Non-pigmented ciliary epithelial cell (primary cell): ENCODE measurements around a stretch of chr3.

- RRBS, result no CpG with 5 or more reads among the region's 4 CpGs
Observed at GRCh38 chr3:185253014-185253503, 790 bp downstream of the EHHADH start.

DNA sequence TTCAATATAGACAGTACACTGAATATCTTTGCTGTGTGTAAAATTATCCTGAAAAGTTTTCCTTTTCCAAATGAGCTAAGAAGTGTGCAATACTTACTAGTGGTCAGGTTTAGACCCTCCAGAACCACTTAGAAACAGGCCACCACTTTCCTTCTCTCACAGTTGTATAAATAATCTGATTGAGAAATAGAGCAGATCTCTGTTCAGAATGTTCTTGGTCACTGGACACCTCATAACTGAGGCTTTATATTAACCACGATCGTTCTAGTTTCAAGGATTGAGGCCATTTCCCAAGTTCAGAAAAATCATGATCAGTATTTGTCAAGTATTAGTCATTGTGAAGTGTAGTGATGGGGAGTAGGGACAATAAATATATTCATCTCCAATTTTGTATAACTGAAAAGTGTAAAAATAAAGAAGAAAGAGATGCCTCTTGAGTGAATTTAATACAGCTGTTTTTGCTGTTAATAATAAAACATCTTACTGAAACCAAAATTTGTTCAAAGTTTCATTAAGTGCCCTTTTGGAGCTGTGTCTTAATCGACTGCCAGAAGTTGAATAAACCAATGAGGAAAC lies 959 bp upstream of the MAP3K13 start:
- RRBS, result no CpG with 5 or more reads among the region's 3 CpGs

GRCh38 chr3:185387893-185388697 lies 25.2 kb downstream of the MAP3K13 start:
- RRBS, result no CpG with 5 or more reads among the region's 8 CpGs

- RRBS, result no CpG with 5 or more reads among the region's 2 CpGs
Observed at GRCh38 chr3:185405974-185406323, 43.0 kb downstream of the MAP3K13 start.

GRCh38 chr3:185634149-185634880 lies 48.2 kb downstream of the SENP2 start:
- RRBS, result no CpG with 5 or more reads among the region's 13 CpGs

DNA sequence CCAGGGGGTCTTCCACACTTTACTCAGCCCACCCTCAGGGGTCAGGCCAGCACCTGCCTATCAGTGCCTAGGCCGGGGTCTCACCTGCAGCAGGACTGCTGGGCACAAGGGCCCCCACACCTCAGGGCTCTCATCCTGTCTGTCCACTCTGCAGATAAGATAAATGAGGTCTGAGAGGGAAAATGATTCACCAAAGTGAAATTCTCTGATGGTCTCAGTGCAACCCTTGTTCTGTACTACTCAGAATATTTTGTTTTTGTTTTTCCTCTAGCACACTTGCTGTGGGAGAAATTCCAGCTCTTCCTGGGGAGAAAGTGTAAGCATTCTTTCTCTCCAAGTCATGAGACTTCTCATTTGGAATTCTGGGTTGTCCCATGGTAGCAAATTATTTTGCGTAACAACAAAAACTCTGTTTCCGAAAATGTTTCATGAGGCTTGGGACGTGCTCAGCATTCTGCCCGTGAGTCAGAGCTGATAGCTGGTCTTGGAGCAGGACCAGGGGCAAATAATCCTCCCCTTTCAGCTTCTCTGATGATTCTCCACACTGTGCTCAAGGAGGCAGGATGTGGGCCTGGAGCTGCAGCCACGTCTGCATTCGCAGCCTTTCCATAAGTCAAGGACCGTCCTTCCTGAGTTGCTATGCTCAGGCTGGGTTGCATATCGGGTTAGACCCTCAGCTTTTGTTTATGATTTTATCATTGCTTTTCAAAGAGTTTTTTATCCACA lies 70.2 kb downstream of the SENP2 start:
- RRBS, result no CpG with 5 or more reads among the region's 9 CpGs

DNA sequence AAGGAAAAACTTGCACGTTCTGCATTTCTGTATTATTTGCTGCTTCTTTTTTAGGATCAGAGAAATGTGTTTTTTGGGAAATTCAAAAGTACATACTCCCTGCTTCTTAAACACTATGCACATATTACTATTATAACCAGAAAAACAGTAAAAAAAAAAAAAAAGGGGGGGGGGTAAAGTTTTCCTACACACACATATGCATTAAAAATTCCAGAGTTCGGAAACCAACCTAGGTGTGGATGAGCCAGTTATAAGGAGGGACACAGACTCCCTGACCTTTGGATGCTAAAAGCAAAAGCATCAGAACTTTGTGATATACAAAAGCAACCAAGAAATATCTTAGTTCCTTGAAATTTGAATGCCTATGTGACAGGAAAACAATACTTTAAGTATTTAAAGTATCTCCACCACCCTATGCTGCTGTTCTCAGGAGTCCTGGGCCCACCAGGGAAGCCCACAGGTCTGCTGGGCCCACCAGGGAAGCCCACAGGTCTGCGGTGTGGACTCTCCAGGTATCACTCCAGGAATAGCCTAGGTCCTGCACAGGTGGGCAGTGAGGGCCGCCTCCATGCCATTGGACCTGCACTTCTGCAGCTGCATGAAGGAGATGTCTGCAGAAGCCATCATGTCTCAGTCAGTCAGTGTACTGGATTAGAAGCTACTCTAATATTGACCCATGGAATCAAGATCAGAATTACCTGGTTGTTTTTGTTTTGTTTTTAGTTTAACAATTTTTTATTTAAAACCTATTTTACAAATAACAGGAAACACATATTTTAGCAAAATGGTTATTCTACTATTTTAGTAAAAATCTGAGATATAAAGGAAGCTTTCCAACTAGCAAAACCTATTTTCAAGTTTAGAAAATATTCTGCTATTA lies 83.6 kb downstream of the SENP2 start:
- RRBS, result no CpG with 5 or more reads among the region's 4 CpGs

- RRBS, result 6% methylated on average over 3 of the region's 7 CpGs
Observed at GRCh38 chr3:185760390-185761256, 64.2 kb downstream of the IGF2BP2 start.

DNA sequence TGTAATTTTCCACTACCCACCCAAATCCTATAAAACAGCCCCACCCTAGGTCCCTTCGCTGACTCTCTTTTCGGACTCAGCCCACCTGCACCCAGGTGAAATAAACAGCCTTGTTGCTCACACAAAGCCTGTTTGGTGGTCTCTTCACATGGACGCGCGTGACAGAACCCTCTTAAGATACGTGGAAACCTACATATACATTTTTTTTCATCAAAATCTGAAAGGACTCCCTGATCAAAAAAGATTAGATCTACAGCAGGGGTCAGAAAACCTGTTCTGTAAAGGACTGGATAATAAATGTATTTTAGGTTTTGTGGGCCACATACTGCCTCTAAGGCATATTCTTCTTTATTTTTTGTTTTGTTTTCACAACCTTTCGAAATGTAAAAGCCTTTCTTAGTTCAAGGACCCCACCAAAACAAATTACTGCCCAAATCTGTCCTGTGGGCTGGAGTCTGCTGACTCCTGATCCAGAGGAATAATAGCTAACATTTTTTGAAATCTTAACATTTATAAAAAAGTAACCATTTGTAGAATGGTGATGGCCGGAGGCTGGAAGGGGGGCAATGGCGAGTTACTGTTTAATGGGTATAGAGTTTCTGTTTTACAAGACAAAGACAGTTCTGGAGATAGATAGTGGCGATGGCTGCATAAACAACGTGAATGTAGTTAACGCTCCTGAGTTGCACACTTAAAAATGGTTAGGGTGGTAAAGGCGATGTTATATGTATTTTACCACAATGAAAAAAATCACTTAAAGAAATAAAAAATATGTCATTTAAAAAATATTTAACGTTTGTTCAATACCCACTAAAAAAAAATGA lies 38.1 kb downstream of the IGF2BP2 start:
- RRBS, result no CpG with 5 or more reads among the region's 14 CpGs

GRCh38 chr3:186221886-186222580 lies 113.1 kb upstream of the ETV5 start:
- RRBS, result no CpG with 5 or more reads among the region's 14 CpGs

DNA sequence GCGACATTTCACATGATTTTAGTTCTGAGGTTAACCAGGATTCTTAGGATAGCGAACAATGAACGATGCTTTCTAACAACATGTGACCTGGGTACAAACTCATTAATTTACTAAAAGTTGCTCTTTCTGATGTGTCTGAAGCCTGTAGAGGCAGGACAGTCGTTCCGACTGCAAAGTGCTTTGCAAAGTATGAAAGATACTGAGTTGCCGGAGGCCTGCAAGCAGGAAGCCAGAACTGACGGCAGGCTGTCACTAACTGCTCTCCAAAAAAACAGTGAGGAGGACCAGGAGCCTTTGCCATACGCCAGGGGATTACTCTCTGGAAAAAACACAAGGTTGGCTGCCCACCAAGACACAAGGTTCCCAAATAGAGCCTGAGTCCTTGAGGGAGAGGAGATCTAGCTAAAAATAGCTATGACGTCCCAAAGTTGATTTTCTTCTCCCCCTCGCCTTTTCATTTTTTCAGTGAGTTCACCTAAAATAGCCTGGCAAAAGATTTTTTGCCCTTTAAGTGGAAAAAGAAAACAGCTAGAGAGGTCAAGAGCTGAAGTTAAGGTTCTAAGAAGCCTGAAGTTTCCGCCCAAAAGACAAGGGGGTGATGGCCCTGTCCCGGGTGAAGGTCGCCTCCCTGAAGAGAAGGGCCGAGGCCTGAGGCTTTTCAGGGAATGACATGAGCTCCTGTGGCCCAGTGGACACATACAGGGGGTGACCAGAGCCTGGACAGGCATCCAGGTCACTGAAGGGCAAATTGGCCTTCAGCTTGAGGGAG lies 44.7 kb upstream of the DGKG start:
- RRBS, result no CpG with 5 or more reads among the region's 14 CpGs

- RRBS, result no CpG with 5 or more reads among the region's 5 CpGs
Observed at GRCh38 chr3:186619870-186620490, 7.1 kb downstream of the AHSG start.

DNA sequence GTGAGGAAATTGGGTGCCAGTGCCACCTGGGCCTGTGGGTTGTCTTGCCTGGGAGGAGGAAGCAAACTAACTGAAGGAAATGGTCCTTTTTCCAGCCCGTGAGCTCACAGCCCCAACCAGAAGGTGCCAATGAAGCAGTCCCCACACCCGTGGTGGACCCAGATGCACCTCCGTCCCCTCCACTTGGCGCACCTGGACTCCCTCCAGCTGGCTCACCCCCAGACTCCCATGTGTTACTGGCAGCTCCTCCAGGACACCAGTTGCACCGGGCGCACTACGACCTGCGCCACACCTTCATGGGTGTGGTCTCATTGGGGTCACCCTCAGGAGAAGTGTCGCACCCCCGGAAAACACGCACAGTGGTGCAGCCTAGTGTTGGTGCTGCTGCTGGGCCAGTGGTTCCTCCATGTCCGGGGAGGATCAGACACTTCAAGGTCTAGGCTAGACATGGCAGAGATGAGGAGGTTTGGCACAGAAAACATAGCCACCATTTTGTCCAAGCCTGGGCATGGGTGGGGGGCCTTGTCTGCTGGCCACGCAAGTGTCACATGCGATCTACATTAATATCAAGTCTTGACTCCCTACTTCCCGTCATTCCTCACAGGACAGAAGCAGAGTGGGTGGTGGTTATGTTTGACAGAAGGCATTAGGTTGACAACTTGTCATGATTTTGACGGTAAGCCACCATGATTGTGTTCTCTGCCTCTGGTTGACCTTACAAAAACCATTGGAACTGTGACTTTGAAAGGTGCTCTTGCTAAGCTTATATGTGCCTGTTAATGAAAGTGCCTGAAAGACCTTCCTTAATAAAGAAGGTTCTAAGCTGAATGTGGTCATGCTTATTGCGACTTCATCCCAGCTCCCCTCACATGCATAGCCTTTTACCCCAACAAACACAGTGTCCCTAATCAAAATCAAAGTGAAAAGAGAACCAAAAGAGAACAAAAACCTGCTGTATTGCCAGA lies 7.9 kb downstream of the AHSG start:
- RRBS, result 97% methylated on average over 8 of the region's 17 CpGs

- RRBS, result no CpG with 5 or more reads among the region's 2 CpGs
Observed at GRCh38 chr3:186732446-186732799, 15.3 kb downstream of the KNG1 start.

DNA sequence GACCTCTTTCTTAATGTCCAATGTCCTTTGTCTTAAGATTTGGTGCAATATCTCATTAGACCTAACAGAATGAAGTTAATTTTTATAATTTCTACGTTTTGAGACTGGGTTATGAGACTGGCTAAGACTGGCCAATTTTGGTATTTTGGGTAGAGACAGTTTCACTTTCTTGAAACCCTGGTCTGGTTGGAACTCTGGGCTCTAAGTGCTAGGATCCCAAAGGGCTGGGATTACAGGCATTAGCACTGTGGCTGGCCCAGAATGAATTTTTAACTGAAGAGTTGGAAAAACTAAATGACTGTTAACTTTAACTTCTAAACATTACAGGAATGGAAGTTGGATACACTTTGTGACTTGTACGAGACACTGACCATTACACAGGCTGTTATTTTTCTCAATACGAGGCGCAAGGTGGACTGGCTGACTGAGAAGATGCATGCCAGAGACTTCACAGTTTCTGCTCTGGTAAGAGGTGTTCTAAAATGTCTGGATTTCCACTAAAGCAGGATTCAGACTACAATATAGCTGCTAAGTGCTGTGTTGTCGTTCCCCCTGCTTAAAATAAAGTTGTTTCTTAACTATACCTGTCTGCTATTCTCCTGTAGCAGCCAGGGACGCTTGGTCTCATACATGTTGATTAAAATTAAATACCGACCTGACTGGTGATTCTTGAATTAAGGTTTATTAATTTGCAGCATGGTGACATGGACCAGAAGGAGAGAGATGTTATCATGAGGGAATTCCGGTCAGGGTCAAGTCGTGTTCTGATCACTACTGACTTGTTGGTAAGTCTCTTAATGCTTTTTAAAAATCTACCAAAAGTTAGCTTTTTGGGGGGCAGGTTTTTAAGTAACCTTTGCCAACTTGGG lies 3.7 kb downstream of the EIF4A2 start:
- RRBS, result no CpG with 5 or more reads among the region's 9 CpGs

GRCh38 chr3:186826558-186827374 lies 15.7 kb upstream of the ADIPOQ start:
- RRBS, result 2% methylated on average over 11 of the region's 46 CpGs

- RRBS, result no CpG with 5 or more reads among the region's 6 CpGs
Observed at GRCh38 chr3:186871054-186871654, 28.6 kb downstream of the ADIPOQ start.

DNA sequence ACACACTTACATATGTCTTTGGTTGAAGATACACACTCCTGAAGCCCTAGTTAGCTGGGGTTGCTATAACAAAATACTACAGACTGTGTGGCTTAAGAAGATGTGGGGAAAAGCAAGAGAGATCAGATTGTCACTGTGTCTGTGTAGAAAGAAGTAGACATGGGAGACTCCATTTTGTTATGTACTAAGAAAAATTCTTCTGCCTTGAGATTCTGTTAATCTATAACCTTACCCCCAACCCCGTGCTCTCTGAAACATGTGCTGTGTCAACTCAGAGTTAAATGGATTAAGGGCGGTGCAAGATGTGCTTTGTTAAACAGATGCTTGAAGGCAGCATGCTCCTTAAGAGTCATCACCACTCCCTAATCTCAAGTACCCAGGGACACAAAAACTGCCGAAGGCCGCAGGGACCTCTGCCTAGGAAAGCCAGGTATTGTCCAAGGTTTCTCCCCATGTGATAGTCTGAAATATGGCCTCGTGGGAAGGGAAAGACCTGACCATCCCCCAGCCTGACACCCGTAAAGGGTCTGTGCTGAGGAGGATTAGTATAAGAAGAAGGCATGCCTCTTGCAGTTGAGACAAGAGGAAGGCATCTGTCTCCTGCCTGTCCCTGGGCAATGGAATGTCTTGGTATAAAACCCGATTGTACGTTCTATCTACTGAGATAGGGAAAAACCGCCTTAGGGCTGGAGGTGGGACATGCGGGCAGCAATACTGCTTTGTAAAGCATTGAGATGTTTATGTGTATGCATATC lies 37.0 kb upstream of the ST6GAL1 start:
- RRBS, result no CpG with 5 or more reads among the region's 10 CpGs

GRCh38 chr3:186931155-186932183 lies 1.1 kb downstream of the ST6GAL1 start:
- RRBS, result 2% methylated on average over 7 of the region's 53 CpGs